Ascending aorta (tissue), 1 donor: ENCODE measurements around the genes HMBS and THY1.

DNA sequence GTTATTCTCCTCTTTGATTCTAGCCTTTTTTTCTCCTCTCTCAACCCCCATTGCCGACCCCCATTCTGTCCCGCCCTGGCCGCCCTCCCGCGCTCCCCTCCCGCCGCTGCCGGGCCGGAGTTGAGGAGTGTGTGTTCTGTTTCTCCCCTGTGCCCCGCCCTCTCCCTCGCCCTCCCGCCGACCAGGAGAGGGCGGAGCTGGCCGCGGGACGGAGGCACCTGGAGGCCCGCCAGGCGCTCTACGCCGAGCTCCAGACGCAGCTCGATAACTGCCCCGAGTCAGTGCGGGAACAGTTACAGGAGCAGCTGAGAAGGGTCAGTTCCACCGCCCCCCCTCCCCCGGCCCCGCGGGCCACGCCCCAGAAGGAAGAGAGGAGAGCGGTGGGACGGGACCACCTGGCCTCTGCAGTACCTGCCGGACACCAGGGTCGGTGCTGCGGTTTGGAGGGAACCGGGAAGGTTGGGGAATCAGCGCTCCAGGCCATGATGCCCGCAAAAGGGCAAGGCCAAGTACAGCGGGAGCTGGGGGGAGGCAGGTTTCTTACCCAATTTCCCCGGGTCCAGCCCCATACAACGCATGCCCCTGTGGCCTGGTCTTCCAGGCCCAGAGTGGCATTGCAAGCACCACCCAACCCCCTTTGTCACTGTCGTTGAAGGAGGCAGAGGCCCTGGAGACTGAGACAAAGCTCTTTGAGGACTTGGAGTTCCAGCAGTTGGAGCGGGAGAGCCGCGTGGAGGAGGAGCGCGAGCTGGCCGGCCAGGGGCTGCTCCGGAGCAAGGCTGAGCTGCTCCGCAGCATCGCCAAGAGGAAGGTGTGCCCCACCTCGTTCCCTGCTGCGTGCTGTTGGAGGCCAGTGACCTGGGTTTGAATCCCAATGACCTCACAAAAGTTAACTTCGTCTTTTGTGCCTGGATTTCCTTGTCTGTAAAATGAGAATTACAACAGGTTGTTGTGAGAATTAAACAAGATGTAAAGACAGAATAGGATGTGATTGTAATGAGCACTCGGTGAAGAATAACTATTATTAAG lies 27.6 kb downstream of the PHLDB1 start:
- PRO-cap = bidirectional peak, plus-strand start at position 363 of the sequence, minus-strand start at position 108 of the sequence; unidirectional peak, plus-strand start at position 708 of the sequence

- PRO-cap = no peak
Observed at GRCh38 chr11:118645167-118645984, 34.1 kb downstream of the TREH start.

DNA sequence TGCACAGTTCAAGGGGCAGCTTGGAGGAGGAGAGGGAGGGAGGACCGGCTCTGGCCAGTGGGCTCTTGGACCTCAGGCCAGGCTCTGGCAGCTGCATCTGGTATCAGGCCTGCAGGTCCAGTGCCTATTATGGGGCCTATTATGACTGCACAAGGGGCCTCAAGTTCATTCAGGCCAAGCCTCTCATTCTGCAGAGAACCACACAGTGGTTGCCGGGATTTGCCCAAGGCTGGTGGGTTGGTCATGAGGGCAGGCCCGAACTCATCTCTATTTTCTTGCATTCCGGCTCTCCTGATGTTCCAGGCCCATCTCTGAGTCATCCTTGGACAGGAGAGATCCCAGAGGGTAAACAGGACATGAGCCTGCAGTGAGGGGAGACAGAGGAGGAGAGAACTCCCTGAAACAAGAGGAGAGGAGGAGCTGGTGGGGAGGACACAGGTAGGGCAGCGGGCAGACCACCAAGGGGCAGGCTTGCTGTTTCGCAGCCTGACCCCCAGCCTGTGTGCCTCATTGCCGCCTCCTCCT lies 12.5 kb upstream of the TREH start:
- PRO-cap = no peak

DNA sequence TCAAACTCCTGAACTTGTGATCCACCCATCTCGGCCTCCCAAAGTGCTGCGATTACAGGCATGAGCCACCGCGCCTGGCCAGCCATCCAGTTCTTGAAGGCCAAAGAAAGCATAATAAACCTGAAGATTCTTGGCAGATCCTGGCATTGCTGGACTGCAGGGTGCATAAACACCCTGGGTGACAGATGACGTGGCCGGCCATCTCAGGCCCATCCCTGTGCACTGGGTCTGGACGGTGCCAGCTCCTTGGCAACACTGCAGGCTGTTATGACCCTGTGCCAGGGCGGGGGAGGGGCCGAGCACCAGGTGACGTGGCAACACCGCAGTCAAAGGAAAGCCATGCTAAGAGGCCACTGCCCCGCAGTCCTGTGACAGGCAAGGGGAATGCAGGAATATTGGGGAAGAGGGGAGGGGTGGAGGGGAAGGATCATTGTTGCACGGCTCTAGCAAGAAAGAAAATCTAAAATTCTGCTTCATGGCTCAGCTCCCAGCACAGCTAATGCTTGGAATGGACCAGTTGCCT lies 29.4 kb upstream of the DDX6 start:
- PRO-cap = no peak

GRCh38 chr11:118851965-118852793 lies 31.5 kb upstream of the CXCR5 start:
- PRO-cap = no peak

DNA sequence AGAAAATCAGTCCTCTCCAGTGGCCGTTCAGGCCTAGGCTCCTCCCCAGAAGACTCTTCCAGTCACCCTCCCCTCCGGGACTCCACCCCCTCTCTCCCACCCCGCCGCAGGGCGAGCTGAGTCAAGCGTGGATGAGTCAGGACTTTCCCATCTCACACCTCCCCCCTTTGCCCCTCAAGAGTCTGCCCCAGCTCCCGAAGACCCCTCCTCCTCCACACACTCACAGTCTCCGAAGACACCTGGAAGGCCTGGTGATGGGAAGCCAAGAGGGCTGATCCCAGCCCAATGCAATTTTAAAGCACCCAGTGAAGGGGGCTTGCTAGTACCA lies 13.8 kb downstream of the BCL9L start:
- PRO-cap = bidirectional peak, plus-strand start at position 124 of the sequence, minus-strand start at position 35 of the sequence

DNA sequence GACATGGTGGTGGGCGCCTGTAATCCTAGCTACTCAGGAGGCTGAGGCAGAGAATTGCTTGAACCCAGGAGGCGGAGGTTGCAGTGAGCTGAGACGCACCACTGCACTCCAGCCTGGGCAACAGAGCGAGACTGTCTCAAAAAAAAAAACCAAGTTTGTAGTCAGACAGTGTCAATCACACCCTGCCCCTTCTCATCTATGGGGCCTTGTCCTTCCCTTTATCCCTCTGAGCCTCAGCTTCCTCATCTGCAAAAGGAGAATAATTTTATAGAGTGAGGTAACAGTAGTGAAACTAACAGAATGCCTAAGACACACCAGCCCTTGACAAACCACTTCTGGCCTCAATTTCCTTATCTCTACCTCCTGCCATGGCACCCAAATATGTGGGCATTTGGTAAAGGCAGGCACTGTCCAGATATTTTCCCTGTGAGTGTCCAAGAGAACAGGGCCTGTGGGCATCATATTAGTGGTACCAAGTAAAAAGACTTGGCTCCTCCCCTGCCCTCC lies 10.7 kb downstream of the BCL9L start:
- PRO-cap = no peak

GRCh38 chr11:118924253-118924533 lies 1.5 kb downstream of the BCL9L start:
- PRO-cap = no peak

DNA sequence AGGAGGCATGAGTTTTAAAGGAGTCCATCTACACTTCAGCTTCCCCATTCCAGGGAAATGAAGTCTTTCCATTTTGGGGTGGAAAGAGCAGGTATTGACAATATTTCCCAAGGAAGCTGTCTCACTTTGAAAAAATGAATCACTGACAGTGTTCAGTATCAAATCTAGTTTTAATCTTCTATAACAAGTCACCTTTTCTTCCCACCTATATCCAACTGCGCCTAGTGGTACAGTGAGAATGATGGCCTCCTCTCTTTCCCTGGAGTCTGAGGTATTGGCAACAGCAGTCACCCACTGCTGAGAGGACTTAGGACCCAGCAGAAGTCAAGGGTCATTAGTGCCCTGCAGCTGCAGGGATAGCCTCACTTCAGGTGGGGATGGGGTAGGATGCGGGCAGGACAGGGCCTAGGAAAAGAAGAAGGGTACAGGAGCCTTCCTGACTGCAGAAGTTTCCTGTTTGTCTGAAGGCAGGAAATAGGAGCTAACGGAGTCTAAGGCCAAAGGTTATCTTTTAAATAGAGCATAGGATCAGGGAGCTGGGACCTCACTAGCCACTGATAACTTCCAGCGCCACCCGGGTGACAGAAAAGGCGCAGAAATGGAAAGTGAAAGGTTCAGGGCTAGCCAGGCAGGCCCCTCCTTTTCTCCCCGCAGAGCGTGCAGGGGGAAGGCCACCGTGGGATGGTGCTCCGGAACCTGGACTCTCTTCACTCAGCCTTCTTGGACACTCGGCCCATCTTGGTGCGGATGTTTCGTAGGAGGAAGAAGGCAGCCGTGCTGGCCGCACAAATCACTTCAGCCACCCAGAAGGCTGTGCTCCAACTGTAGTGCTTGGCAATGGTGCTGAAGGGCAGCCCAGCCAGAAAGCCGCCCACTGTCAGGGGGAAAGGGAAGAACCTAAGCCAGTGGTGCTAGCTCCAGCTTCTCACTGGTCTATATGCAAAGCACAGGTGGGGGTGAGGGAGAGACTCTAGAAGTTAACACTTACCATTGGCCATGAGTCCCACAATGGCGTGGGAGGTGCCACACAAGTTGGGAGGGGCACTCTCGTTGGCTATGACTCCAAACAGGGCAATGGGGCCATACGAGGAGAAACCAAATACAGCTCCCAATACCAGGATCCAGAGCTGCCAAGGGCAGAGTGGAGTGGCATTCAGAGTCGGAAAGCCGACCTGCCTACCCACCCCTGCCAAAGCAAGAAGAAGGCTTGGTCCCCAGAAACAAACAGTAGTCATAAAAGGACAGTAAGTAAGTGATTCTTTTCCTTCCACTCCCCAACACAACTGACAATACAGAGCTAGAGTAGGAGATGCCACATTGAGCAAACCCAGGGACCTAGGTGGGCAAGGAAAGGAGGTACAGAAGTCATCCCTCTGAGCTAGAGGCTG lies 6.1 kb downstream of the TRAPPC4 start:
- PRO-cap = no peak

DNA sequence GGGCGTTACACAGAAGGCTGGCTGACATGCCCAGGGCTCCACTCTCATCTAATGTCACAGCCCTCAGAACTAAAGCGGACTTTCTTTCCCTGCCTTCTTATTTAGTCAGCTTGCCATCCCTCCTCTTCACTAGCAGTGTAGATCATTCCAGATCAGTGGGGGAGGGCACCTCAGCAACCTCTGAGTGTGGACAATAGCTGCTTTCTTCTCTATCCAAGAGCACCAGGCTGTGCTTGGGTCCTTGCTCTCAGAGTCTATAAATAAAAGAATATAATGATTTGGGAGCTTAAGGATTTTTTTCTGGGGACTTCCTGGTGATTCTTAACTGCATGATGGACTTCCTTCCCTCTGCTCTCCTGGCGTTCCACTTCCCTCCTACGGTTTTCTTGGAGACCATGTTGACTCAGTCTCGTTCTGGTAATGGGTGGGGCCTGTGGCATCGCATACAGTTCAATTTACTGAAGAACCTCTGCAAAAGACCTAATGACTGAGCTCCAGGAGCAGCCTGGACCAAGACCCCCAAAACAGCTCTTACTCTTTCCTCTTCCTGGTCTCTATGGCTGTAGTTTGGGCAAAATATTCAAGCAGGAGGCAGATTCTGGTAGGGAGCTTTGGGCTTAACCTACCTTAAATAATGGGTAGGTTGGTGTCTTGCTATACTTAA lies 2.9 kb upstream of the HMBS start:
- PRO-cap = no peak

DNA sequence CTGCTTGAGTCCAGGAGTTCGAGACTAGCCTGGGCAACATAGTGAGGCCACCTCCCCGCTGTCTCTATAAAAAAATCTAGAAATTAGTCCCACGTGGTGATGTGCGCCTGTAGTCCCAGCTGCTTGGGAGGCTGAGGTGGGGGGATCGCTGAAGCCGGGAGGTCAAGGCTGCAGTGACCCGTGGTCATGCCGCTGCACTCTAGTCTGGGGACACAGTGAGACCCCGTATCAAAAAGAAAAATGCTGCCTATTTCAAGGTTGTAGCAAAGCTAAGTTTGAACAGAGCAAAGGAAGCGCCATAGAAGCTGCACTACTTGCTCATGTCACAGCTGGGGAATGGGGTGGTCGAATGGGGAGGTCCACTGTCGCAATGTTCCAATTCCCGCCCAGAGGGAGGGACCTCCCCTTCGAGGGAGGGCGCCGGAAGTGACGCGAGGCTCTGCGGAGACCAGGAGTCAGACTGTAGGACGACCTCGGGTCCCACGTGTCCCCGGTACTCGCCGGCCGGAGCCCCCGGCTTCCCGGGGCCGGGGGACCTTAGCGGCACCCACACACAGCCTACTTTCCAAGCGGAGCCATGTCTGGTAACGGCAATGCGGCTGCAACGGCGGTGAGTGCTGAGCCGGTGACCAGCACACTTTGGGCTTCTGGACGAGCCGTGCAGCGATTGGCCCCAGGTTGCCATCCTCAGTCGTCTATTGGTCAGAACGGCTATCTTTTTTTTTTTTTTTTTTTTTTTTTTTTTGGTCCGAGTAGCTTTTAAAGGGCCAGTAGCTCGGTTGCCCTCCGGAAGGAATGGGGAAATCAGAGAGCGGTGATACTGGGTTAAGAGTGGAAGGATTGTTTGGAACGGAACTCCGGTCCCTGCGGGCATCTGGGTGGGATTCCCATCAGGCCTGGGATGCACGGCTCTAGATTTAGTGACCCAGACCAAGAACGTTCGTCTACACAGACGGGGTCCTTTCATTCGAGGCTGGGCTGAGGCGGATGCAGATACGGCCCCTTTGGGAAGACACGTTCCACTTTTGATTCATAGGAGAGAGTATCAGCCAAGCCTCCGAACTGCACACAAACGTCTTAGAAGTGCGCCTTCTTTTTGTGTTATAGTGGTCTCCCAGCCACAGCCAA lies at the start of gene HMBS:
Gene HMBS, plus strand, starts transcription at position 425 of the 1,128 bp plus-strand sequence.
- PRO-cap = unidirectional peak, plus-strand start at position 789 of the sequence

- PRO-cap = no peak
Observed at GRCh38 chr11:119085585-119086017, 920 bp downstream of the HMBS start.

DNA sequence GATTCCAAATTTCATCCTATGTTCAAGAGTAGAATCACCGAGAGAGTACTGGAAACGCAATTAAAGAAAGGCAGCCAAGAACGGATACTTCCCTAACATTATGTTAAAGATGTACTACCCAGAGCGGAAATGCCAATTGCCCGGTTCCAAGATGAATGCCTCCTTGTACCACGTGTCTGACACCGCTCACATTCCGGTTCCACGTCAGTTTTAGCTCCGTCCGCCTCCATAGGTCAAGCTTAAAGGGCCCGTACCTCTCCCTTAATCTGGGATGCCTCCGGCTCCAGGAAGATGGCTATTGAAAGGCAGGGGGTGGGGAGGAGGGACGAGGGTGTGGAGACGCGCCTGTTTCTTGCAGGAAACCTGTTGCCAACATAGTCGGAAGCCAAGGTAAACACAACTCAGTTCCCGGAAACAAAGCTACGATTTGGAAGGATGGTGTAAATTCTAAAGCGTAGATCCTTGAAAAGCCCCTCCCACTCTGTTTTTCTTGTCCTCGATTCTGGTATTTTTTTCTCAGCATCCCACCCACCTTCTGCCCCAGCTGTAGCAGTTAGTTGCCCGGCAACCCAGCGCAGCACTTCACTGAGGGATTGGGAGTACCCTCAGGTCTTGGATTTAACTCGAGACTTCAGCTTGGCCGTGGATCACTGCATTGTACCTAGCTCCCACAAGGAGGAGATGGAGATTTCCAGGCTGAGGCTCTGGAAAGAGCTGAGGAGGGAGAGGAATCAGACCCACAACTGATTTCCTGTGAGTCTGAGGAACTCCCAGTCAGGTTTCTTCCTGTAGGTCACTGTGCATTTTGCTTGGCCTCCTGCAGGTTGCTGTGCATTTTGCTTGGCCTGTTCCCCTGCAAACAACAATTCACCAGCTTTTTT lies 573 bp upstream of the DPAGT1 start:
- PRO-cap = unidirectional peak, plus-strand start at position 229 of the sequence; unidirectional peak, plus-strand start at position 264 of the sequence

DNA sequence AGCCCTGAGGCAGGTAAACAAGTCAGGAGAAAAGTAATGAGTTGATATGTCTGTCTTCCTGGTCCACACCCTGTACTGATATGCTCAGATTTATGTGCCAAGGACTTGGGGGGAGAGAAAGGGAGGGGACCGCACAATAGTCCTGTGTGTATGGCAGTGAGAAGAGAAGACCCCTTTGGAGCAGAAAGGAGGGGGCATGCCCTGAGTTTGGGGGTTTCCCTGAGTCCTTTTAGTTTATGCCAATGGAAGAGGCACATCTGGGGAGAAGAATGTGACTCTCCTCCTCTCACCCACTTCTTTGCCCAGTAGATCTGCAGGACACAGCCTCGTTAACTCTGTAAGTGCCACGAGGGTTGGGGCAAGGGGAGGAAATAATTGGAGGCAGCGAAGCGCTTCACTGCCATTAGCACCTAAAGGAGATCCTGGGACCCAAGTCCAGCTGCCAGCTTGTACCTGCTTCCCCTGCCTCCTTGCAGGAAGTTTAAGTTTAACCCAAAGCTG lies 391 bp downstream of the NHERF4 start:
- PRO-cap = no peak

DNA sequence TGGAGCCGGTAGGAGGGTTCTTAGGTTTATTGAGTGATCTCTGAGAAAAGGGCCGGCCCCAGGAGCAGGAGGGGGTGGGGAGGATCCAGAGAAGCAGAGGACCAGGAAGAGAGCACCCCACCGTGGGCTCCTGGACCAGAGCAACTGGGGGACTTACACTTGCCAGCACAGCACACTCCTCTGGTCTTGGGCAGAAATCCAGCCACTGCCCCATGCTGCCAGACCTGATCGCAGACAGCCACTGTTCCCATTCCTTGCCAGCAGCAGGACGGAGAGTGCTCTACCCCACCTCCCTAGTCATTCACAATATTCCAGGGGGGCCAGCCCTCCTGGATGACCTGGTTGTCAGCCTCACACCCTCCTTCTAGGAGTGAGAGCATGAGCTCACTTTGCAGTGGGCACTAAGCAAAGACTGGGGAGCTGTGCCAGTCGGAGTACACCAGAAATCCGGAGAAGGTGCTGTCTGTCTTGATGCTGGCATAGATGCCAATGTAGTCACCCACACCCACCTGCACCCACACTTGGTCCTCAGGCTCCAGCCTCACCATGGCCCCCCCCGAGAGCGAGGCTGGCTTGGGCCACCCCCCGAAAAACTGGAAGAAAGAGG lies 1.6 kb downstream of the C1QTNF5 start:
- PRO-cap = no peak

DNA sequence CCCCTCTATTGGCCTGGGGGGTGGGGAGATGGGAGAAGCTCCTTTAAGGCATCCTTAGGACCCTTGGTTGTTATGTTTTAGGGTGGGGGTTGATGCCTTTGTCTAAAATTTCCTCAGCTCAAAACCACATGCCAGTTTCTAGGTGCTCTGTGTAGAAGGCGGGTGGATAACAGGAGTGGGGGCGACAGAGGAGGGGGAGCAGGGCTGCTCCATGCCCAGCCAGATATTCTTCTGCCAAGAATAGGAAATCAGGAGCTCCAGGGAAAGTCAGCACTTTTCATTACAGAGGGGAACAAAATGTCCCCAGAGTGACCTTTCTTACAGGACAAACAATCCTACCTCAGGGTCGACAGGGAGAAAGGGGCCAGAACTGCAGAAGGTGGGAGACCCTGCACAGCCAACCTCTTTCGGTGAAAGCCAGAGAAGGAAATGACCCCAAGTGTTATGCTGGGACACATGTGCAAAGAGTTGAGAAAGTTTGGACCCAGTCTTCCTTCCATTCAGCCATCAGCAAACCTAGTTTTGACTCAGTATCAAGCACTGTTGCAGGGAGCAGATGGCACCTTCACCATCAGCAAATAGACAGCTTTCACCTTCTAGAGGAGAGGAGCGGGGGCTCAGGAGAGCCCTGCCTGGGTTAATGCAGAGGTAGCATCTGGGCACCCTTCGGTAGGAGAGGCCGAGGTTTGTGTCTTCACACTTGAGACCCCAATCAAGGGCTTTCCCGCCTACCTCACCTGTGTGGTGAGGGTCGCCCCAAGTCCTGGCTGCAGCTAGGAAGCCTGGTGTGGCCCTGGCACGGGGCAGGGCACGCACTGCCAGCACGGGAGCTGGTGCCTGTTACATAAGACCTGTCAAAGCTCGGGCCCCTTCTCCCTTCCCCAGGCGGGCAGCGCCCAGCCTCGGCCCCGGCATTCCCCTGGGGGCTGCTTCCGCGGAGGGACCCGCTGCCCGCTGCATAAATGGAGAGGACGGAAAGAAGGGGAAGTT lies 16.1 kb upstream of the MFRP start:
- PRO-cap = no peak

- PRO-cap = unidirectional peak, minus-strand start at chr11:119423199
Observed at GRCh38 chr11:119423110-119423649, at the start of gene THY1. Gene THY1 (minus strand): TSS chr11:119423172.

DNA sequence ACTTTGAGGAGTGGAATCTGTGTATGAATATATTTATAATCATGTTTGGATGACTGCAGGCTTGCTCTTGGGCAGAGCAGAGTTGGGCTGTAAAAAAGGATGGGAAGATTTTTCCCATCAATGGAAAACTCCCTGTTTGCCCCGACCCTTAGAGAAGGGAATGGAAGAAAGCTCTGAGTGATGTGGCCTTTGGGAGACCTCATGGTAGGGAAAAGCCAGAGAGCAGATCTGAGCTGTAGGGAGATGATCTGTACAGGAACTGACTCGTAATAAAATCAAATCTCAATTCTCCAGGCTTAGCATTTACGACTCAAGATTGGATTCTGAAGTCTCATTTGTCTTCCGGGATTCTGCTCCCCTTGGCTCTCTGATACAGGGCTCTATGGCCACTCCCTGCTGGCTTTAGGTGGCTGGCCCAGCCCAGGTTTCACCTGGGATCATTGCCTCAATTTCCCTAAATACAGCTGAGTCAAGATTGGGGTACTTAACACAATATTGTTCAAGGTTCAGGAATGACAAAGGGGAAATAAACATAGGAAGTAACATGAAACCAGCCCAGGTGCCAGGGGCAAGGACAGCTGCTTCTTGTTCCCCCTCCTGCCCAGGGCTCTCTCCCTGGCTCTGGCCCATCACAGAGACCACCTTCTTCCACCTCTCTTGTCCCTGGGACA lies 38.3 kb upstream of the THY1 start:
- PRO-cap = no peak

- PRO-cap = no peak
Observed at GRCh38 chr11:119662573-119663105, 66.4 kb downstream of the NECTIN1 start.

DNA sequence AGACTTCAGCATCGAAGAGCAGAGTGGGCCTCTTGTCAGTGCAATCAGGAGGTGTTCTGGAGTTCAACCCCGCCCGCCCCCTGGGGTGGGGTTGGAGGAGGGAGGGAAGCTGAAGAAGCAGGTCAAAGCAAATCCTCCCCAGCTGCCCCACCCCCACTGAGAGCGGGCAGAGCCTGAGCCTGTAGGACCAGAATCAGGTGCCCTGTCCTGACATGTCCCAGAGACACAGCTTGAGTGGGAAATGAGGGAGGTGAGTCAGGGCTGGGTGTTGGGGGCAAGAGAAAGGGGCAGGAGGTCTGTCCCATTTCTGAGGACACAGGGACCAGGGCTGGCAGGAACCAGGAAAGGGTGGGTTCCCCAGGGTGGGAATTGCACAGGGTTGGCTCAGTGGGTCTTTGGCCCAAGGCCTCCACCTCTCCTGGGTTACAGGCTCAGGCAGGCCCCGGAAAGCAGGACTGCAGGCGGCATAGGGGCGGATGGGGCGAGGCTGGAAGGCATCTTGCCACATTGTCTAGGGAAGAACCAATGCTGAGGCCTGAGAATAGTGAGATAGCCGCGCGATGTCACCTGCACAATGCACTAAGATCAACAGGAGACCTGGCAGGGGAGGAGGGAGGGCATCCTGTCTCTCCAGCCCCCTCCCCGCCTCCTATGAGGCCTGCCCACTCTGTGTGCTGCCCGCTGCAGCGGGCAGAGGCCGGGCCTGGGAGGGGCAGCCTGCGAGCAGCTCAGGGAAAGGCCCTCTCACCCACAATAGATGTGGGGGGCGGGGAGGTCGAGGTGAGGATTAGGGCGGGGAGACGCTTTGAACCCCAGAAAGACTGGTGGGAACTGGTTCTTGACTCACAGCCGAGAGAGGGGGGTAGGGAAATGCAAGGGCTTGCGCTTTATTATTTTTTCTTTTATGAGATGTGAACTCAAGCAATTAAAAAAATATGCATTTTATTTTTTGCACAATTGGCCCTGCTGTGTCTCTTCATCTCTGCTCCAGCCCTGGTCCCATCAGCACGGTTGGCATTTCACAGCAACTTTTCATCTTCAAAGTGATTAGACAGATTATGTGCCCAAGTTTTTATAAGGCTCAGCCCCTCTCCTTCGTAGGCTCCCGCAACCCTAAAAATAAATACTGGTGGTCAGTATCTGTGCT lies 32.3 kb downstream of the NECTIN1 start:
- PRO-cap = no peak